MCF 10A (cell line): ENCODE measurements around the gene SRSF10.

GRCh38 chr1:23395204-23395559 lies 25.5 kb upstream of the ZNF436 start:
- PRO-cap = no peak
- RRBS = no CpG with 5 or more reads among the region's 5 CpGs

DNA sequence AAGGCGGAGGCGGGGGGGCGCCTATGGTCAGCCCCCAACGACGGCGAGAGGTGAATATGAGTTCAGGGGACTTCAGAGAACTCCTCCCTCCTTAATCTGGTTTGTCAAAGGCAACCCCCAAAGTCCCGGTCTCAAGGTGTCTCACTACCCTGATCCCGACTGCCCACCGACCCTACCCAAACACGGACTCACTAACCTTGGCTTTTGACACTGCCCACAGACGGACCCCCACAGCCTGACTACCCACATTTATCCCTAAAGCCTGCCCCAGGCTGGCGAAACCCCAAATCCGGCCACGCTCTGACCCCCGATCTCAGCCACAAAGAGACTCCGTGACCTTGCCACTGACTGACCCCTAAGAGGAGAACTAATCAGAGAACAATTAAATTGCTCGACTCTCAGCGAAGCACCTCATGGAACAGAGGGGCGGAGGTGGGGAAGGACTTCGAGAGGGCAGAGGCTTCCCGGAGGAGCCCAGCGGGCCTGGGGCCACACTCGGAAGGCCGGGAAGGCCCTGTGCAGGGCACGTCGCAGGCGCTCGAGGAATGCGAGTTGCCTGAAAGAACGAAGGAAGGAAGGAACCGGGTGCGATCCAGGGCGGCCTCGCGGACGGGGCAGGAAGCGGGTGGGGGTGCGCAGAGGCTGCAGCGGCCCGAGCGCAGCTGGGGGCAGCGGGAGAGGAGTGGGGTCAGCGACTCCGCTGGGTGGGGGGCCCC lies 5.1 kb downstream of the ID3 start:
- PRO-cap = bidirectional peak, plus-strand start at position 489 of the sequence, minus-strand start at position 407 of the sequence
- RRBS = 1% methylated on average over 10 of the region's 44 CpGs

DNA sequence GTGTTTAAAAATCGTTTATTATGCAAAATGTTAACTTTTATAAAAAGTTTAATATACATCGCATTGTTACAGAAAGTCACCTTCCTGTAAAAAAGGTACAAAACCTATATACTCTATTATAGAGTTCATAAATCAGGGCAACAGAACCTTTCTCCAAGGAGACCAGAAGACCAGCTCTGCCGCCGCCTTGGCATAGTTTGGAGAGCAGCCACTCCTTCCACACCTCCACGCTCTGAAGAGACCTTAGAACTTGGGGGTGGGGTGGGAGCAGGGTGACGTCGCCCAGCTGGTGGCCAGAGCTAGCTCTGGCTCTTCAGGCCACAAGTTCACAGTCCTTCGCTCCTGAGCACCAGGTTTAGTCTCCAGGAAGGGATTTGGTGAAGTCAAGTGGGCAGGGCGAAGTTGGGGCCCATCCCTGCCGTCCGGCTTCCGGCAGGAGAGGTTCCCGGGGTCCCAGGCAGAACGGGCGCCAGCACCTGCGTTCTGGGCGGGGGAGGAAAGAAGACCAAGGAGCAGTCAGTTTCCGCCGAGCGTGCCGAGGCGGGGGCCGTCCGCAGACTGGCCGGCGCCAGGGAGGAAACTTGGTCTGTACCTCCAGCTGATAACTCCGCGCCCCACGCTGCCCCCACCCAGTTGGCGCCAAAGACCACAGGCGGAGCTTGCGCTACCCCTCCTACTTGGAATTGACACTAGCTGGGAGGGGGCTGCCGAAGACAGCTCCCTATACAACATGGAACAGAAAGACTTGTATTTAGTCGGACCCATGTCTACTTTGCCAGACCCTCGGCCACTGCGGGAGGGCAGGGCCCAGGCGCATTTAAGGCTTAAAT lies 1.2 kb downstream of the ID3 start:
- PRO-cap = bidirectional peak, plus-strand start at position 270 of the sequence, minus-strand start at position 199 of the sequence; bidirectional peak, plus-strand start at position 676 of the sequence, minus-strand start at position 560 of the sequence
- RRBS = no CpG with 5 or more reads among the region's 37 CpGs

DNA sequence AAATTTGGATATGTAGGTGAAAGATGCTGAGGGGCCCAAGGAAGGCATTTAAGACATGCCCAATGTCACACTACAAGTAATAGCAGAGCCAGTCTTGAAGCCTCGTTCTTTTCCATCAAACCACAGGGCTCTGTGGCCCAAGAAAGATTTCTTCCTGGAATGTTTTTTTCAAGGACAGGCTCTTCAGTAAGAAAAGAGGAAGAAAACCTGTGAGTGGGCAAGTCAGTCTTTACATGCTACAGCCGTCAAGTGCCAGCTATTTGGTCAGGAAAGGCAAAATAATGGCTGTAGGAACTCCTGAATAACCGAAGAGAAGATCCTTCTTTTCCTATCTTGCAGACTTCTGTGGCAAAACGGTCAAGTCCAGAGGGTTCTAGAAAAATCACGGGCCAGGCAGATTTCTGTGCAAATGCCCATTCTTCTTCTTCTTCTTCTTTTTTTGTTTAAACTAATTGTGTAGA lies 1.8 kb upstream of the ID3 start:
- PRO-cap = no peak
- RRBS = no CpG with 5 or more reads among the region's 5 CpGs

DNA sequence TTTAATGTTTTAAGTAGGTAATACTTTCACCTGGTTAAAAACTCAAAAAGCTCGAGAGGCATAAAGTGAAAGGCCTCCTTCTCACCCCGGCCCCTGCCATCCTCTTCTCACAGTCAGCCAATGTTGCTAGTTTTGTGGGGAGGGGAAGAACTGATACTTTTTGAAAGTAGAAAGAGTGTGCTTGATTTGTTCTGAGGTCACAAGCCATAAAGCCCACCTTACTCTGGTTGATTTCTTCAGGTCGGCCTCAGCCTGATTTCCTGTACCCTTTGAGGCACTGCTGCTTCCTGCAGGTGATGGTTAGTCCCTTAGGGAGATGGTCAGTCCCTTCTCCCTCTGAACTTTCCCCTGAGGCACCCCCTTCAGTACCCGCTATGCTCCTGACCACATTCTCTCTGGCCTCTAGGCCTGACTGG lies 14.8 kb upstream of the ID3 start:
- PRO-cap = no peak
- RRBS = no CpG with 5 or more reads among the region's 4 CpGs

GRCh38 chr1:23751115-23751845 lies 8.0 kb downstream of the ELOA start:
- PRO-cap = no peak
- RRBS = no CpG with 5 or more reads among the region's 11 CpGs

GRCh38 chr1:23758873-23760300 lies 16.1 kb downstream of the ELOA start:
- PRO-cap = no peak
- RRBS = no CpG with 5 or more reads among the region's 16 CpGs

- PRO-cap = no peak
- RRBS = no CpG with 5 or more reads among the region's 7 CpGs
Observed at GRCh38 chr1:23760376-23761351, 17.4 kb downstream of the ELOA start.

DNA sequence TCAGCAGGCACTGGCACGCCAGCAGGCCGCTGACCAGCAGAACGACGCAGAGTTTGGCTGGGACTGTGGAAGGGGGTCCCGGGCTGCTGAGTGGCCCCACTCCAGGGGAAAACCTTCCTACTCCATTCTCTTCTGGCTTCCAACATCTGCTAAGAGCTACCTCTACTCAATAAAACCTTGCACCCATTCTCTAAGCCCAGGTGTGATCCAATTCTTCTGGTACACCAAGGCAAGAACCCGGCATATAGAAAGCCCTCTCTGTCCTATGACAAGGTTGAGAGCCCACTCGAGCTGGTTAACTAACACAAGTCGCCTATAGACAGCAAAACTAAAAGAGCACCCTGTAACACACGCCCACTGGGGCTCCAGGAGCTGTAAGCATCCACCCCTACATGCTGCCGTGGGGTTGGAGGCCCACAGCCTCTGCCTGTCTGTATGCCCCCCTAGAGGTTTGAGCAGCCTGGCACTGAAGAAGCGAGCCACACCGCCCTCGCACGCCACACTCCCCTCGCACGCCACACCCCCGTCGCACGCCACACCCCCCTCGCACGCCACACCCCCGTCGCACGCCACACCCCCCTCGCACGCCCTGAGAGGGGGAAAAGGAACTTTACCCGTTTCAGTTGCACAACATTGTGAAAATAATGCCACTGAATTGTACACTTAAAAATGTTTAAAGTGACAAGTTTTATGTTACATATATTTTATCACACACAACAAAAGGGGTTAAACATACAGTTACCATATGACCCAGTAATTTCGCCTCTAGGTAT lies 13.1 kb upstream of the HMGCL start:
- PRO-cap = no peak
- RRBS = no CpG with 5 or more reads among the region's 28 CpGs

- PRO-cap = bidirectional peak, plus-strand start at chr1:23980510, minus-strand start at chr1:23980327; bidirectional peak, plus-strand start at chr1:23981011, minus-strand start at chr1:23980890
- RRBS = no CpG with 5 or more reads among the region's 53 CpGs
Observed at GRCh38 chr1:23980201-23981153, at the start of gene SRSF10. SRSF10 (minus strand) TSS chr1:23980327.

GRCh38 chr1:24105000-24105688 lies 6.8 kb downstream of the MYOM3 start:
- PRO-cap = no peak
- RRBS = no CpG with 5 or more reads among the region's 15 CpGs

DNA sequence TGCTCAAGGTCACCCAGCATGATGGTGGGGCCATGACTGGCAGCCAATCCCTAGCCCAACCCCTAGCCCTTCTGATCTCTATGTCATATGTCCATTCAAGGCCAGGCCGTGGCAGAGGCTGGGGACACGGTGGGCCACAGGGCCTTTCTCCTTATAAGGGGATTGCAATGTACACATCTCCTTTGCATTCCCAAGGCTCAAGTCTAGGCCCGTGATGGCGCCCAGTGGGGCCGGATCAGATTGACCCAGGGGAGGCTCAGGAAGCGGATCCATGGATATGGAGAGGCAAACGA lies 2.3 kb downstream of the MYOM3 start:
- PRO-cap = no peak
- RRBS = no CpG with 5 or more reads among the region's 7 CpGs

GRCh38 chr1:24119825-24121056 lies 8.3 kb upstream of the MYOM3 start:
- PRO-cap = bidirectional peak, plus-strand start at chr1:24120257, minus-strand start at chr1:24120160; bidirectional peak, plus-strand start at chr1:24120535, minus-strand start at chr1:24120431
- RRBS = no CpG with 5 or more reads among the region's 20 CpGs

DNA sequence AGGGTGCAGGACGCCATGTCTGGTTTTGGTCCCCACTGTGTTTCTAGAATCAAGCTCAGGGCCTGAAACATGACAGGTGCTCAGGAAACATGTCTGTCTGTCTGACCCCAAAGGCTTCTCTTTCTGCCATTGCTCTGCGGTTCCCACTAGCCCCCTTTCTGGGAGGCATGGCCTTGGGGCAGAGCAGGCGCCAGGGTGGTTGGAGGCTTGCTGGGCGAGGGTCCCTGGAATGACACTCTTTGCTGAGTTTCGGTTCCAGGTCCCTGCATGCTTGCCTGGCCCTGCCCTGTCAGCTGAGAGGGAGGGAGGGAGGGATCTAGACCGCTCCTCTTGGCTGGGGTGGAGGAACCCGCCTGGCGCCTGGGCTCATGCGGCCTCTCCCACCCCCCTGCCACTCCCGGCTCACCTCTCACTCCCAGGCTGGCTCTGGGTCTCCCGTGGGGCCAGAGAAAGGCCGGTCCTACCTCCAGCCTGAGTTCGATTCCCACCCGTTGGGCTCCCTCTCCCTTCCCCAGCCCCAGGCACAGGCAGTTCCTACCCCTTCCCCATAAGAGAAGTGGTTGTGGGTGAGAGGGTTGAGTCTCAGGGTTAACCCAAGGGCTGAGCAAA lies 18.9 kb upstream of the IFNLR1 start:
- PRO-cap = no peak
- RRBS = 80% methylated on average over 3 of the region's 14 CpGs

DNA sequence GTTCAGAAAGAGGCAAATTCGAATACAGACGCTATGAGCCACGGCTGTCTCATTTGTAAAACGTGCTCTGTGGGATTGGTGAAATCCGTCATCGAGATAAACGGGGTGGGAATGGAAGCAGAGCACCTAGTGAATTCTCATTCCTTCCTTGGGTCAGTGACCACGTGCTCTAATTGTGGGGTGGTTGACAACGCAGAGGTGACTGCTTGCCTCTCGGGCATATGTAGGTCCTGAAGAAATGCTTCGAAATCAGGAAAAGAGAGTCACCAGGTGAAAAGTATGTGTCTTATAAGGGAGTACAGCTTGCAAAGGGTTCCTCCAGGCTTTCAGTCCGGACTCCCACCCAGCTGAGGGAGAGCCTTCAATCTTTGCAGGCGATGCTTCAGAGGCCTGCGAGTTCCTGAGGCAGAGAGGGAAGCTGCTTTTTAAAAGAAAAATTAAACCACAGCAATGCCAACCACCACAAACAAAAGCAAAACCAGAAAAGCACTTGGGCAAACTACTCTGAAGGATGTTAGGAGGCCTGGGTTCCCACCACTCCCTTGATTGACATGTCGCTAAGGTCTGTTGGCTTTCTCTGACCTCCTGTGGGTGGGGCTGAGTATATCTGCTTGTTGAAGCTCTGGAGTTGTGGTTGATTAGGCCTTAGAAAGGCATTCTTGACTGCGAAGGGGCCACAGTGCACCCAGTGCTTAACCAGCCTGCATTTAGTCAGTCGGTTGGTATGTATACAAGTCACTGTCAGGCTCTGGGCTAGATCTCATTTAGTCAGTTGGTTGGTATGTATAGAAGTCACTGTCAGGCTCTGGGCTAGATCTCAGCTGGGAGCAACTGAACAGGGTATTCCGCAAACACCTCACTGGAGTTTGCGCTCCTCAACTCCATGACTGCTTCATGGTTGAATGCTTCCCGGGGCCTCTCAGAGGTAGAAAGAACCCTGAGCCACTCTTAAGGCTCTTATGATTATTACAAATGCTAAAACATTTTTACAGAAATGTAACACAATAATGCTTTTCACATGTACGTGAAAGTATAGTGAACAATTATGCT lies 1.2 kb downstream of the NIPAL3 start:
- PRO-cap = bidirectional peak, plus-strand start at position 172 of the sequence, minus-strand start at position 166 of the sequence; bidirectional peak, plus-strand start at position 813 of the sequence, minus-strand start at position 579 of the sequence
- RRBS = no CpG with 5 or more reads among the region's 21 CpGs

GRCh38 chr1:24481929-24482444 lies 20.6 kb upstream of the RCAN3 start:
- PRO-cap = no peak
- RRBS = no CpG with 5 or more reads among the region's 4 CpGs

DNA sequence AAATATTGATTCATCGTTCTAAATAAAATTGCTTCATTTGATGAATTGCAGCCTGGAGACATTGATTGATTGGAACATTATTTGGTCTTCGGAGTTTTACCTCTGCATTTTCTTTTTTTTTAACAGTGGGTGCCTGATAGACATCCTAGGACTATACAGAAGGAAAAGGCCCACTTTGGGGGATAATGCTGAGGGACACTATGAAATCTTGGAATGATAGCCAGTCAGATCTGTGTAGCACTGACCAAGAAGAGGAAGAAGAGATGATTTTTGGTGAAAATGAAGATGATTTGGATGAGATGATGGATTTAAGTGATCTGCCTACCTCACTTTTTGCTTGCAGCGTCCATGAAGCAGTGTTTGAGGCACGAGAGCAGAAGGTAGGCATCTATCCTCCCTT lies 11.6 kb downstream of the RCAN3 start:
- PRO-cap = no peak
- RRBS = no CpG with 5 or more reads among the region's 4 CpGs

DNA sequence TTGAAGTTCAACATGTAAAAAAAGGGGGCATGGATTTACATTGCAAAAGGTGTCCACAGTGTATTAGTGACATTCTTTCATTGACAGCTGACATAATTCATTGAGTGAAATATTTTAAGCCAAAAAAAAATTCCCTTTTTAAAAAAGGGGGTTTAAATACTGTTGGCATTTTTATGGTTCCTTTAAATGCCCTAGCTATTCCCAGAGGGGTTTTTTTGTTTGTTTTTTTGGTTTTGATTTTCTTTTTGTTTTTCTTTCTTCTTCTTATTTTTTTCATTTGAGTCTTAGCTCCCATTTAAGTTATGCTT lies 29.3 kb downstream of the SRRM1 start:
- PRO-cap = no peak

- PRO-cap = no peak
- RRBS = no CpG with 5 or more reads among the region's 4 CpGs
Observed at GRCh38 chr1:24674718-24675214, 31.7 kb downstream of the SRRM1 start.

DNA sequence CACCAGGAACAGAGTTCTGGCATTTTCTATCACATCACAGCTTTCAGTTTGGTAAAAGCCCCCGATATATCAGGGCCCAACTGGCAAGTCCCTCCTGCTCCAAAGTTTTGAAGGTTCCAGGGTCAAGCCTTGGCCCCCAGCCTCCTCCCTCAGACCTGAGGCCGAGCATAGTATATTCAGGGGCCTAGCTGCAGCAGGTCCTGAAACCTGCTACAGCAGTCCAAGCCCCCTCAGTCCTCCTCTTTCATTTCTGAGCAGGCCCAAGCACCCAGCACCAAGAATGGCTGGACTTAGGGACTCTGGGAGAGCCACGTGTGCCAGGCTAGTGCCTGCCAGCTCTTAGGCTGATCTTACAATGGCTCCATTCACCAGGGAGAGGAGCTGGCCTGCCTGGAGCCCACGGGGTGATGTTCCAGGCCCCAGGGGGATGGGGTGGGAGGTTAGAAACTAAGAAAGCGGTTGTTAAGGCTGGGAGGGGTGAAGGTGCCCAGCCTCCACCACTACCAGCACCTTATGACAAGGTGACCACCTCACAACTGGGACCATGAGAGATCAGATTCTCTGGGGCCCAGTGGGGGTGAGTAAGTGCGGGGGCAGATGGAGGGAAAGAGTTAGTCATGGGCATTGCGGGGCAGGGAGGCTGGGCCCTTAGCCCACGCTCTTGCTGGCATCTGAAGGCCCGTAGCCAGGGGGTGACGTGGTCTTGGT lies 30.4 kb upstream of the CLIC4 start:
- PRO-cap = no peak
- RRBS = no CpG with 5 or more reads among the region's 10 CpGs